Suprapubic skin (tissue), 4 donors: ENCODE measurements around a stretch of chr1.

DNA sequence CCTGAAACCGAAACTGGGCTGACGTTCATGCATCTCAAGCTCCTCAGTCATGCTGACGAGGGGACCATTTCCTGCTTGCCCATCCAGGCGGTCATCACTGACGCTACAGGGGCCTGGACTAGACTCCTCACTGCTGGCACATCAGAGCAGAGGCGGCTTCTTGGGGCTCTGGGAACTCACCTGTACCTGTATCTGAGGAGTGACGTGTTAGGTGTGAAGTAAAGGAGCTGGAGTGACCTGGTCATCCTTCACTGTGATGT, 73.2 kb upstream of the USP24 start:
- PRO-cap: no peak
- RAMPAGE, long total RNA, 4 experiments: no peak in any of the 4 experiments

DNA sequence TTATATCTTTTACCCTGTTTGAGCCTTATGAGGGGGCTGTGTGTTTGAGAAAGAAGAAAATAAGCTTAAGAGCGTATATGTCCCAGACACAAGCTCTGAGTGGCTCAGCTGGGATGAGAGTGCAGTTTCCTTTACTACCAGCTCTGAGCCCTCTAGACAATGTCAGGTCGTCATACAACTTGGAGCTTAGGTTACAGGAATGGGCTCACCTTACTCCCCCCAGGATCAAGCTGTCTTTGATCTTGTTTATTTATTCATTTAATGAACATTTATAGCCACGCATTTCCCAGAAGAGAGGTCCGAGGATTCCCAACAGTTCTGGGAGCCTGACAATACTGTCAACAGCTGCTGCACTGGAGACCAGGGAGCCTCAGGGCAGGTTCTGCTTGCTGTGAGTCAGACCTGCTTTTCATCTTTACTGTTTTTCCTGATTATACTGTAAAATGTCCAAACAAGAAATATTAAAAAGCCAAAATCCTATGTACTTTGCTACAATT, 378.9 kb downstream of the PLPP3 start:
- PRO-cap: no peak
- RAMPAGE, long total RNA, 4 experiments: no peak in any of the 4 experiments

DNA sequence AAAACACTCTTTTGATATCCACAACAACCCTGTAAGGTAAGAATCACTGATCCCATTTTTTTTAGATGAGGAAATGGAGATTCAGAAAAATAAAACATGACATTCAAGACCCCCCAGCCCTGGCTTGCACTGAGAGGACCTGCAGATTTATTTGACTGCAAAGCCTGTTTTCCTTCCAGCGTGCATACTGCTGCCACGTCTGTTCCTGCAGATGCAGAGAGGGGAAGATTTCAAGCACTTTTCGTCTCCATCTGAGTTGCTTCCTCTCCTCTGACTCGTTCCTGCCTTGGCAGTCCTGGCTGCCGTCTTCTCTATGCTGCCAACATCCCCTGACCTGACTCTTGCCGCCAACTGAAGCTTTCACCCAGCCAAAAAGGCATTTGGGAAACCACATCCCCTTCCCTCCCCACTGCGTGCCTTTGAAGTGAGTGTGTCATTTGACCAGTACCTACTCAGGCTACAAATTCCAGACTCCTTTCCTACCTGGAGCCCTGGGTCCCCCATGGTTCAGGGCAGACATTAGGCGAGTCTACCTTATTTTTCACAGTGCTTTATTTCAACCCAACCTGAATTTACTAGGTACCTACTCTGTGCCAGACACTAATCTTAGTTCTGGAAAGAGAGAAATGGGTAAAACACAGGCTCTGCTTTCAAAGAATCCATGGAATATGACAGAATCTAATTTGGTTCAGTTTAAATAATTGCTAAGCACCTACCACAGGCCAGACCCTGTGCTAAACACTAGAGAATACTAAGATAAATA, 202.7 kb downstream of the PLPP3 start:
- PRO-cap: no peak
- RAMPAGE, long total RNA, 4 experiments: no peak in any of the 4 experiments

DNA sequence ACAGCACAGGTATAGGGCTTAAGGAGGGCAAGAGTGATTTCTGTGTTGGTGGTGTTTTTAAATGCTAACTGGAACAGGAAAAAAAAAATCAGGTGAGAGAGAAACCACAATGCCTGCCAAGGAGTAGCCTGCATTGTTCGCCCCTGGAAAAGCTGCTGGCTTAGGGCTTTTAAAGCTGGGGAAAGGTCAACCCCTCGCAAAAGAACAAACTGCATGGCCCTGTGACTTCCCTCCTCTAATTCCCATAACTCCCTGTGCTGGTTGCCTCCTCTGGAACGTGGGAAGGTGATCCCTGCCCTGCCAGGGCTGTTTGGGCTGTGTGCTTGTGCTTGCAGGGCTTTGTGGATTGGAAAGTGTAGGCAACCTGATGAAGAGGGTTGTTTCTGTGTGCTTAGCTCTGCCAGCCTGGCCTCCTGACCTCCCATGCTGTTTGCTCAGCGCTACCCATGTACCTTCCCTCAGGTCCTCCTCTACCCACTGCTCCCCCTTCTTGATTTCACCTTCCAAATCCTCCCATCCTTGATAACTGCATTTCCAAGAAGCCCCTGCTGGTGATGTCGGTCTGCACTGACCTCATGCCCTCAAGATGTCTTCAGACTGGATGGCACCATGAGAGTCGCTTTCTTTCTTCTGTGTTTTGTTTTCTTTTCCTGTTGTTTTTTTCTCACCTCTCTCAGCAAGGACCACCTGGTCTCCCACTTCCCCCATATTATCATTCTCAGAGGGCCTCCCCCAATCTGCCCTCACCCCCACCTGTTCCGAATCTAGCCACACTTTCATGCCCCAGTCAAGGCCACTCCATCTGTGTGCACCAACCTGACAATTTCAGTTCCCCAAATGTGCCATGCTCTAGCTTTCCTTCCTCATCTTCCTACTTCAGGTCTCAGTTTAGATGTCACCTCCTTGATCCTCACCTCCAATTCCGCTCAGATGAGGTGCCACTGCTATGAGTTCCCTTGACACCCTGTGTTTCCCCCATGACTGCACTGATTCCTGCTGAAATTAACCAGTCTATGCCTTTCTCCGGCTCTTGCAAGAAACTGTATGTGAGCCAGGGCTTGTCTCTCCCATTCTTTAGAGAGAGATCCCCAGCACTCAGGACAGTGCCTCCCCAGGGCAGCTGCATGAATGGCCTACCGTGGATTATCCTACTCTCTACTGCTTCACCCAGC, 146.5 kb downstream of the PLPP3 start:
- PRO-cap: no peak
- RAMPAGE, long total RNA, 4 experiments: no peak in any of the 4 experiments

DNA sequence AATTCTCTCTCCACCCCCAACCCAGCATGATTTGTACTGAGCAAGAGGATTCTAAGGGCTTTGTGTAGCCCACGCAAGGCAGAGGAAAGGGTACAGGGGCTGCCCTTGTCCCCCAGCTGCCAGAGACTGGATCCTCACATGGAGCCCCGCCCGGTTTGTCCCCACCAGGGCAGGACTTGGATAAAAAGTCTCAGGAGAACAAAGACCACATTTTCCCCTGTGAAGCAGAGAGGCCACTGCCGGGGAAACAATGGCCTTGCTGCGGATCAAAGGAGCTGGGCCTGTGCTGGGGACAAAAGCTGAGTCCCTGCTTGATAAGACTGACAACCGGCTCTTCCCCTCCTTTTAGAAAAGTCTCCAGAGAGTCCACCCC, 142.5 kb downstream of the PLPP3 start:
- PRO-cap: no peak
- RAMPAGE, long total RNA, 4 experiments: no peak in any of the 4 experiments

DNA sequence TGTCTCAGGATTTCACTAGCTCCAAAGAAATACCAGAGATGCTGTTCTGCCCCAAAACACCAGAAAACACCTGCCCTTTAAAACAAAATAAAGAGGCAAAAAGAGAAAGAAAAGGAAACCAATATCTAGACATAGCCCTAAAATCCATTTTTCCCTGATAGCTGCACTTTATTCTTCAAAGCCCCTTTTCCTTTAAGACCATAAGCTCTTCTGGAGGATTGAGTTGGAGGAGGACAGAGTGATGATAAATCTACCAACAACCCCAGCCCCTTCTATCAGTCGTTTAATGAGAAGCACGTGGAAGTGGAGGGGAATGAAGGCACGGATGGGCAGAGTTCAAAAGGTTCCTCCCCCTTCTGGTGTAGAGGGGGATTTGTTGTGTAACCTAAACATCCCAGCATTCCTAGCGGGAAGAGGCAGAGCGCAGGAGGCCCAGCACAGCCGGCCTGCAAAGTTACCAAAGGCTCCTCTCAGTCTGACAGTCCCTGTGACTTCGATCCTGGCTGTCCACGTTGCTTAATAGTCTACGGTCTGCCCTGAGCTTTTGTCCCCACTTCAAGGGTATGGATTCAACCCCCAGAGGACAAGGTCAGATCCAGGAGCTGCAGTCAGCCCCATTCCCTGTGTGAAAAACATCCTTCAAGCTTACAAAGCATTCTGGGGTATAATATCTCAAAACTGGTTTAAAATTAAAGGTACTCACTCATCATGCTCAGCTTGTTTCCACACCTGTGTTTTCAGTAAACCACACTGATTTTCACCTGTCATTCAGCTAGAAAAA, 118.1 kb downstream of the PLPP3 start:
- PRO-cap: no peak
- RAMPAGE, long total RNA, 4 experiments: no peak in any of the 4 experiments

- PRO-cap: no peak
- RAMPAGE, long total RNA, 4 experiments: no peak in any of the 4 experiments
Measured at GRCh38 chr1:56466181-56466973, 113.0 kb downstream of the PLPP3 start.

DNA sequence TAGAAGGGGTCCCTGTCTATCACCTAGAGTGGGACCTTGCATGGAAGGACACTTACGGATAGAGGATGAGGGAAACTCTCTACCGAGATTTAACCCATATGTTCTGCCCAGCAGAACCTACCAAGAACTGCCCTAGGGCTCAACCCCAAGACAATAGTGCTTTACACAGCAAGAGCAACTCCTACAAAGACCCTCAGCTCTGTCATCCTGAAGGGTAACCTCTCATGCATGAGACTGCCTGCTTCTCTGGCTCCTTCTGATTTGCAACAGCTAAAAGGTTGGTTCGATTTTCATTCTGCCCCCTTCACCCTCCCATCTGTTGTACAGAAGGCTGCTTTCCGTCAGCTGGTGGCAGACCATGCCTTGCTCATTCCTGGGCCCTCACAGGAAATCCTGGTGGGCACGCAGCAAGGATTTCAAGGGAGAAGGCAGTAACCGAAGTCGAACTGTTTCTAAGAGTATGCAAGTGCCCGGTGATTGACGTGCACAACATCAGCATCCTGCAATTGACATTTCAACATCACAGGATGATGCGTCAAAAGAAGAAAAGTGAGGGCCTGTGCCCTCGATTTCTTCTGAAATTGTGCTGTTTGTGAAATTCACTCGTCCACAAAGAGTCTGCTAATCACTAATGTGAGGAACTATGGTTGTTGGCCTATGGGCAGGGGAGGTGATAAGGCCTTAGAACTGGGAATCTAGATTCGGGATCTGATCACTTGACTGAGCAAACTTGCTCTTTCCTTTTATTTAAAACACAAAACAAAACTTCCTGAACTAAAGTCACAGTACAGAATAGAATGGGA, 83.9 kb downstream of the PLPP3 start:
- PRO-cap: no peak
- RAMPAGE, long total RNA, 4 experiments: no peak in any of the 4 experiments

DNA sequence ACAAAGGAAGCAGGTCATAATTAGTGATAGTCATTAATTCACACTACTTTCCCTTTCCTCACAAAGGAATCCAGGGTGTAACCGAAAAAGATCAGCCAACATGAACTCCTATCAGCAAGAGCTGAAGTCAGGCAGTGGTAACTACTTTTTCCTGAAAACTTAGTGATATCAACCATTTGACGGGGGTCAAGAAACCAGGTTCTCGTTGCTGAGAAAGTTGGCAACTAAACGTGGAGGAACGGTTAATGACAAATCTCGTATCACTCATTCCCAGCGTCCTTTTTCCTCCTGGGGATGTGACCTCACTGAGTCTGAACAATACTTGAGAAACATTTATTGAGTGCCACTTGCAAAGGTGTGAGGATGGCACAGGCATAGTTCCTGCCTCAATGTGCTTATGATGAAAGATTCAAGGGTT, 82.3 kb downstream of the PLPP3 start:
- PRO-cap: no peak
- RAMPAGE, long total RNA, 4 experiments: no peak in any of the 4 experiments

GRCh38 chr1:56513177-56513818, 66.1 kb downstream of the PLPP3 start:
- PRO-cap: no peak
- RAMPAGE, long total RNA, 4 experiments: no peak in any of the 4 experiments

DNA sequence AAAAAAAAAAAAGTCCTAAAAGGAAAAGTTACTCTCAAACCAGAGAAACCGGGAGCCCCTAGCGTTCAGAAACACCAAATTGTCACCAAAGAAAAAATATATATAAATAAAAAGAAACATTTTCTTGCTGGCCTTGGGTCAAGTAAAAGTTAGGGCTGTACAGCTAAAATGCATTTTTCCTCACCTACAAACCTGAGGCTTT, 267 bp upstream of the PLPP3 start:
- PRO-cap: bidirectional peak, plus-strand start at position 42 of the sequence, minus-strand start outside the sequence
- RAMPAGE, long total RNA, 4 experiments: no peak in any of the 4 experiments

- PRO-cap: no peak
- RAMPAGE, long total RNA, 4 experiments: no peak in any of the 4 experiments
Measured at GRCh38 chr1:56811315-56811782, 7.9 kb downstream of the FYB2 start.

- PRO-cap: no peak
- RAMPAGE, long total RNA, 4 experiments: no peak in any of the 4 experiments
Measured at GRCh38 chr1:56894081-56894375, 39.4 kb downstream of the C8A start.

GRCh38 chr1:56897579-56898635, 43.3 kb downstream of the C8A start:
- PRO-cap: no peak
- RAMPAGE, long total RNA, 4 experiments: no peak in any of the 4 experiments

DNA sequence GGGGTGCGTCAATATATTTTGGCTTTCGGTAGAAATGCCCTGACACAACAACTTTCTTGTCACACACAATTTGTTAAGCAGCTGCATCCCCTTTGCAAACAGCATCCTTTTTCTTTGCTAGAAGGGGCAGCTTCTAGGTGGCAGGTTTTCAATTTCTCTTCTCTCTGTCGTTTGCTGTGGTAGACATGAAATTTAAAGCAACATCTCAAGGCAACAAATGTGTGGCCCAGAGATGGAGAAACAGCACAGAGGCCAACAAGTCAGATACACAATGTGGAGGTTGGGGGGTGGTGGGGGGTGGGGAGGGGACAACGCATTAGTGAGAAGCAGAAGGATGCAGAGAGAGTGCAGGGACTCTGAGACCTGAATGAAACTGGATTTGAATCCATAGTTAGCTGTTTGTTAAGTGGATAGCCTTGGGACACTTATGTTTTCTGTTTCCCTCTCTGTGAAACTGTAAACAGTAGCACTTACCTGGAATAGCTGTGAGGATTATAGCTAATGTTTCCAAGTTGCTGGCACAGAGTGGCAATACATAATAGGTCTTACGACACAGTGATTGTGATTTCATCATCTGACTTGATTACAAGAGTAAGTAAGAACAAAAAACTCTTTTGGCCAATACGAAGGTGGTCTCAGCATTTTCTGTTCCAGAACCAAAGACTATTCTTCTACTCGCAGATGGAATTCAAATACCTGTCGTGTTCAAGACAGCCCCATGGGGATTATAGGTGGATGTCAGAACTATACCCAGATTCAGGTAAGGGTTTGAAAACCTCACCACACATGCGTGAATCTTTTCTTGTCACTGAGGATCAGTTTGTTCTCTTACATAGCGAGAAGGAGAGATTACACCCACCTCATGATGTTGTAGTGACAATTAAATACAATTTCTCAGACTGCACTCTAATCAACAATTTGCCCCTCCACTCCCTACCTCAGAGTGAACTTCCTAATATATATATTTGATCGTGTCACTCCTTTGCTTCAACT, 2.2 kb downstream of the C8B start:
- PRO-cap: no peak
- RAMPAGE, long total RNA, 4 experiments: no peak in any of the 4 experiments

GRCh38 chr1:57127417-57127616, 161.5 kb upstream of the C8B start:
- PRO-cap: no peak
- RAMPAGE, long total RNA, 4 experiments: no peak in any of the 4 experiments

DNA sequence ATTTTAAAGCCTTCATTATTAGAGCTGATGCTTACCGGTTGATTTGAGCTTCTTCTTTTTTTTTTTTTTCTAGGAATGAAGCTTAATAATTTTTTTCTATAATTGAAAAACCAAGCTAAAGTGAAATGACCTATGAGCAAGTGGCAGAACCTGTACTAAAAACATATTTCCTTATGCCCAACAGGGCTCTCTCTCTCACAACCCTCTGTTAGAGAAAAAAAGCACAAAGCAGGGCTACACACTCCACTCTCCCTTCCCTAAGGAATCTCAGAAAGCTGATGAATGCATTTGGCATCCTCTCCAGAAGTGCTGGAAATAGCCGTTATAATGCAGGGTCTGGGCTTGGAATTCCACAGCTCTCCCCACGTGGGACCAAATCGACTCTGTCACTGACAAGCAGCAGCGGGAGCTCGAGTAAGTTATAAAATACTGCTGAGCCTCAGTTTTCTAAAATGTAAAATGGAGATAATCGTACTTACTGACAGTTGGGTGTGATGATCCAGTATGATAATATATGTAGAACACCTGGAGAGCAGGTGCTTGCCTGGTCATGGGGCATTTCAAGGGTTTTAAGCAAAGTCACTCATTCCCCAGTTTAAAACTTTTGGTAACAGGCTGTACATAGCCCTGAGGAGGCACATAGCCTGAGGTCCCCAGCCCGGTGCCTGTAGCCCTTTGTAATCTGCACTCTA, 175.4 kb upstream of the DAB1 start:
- PRO-cap: no peak
- RAMPAGE, long total RNA, 4 experiments: no peak in any of the 4 experiments

DNA sequence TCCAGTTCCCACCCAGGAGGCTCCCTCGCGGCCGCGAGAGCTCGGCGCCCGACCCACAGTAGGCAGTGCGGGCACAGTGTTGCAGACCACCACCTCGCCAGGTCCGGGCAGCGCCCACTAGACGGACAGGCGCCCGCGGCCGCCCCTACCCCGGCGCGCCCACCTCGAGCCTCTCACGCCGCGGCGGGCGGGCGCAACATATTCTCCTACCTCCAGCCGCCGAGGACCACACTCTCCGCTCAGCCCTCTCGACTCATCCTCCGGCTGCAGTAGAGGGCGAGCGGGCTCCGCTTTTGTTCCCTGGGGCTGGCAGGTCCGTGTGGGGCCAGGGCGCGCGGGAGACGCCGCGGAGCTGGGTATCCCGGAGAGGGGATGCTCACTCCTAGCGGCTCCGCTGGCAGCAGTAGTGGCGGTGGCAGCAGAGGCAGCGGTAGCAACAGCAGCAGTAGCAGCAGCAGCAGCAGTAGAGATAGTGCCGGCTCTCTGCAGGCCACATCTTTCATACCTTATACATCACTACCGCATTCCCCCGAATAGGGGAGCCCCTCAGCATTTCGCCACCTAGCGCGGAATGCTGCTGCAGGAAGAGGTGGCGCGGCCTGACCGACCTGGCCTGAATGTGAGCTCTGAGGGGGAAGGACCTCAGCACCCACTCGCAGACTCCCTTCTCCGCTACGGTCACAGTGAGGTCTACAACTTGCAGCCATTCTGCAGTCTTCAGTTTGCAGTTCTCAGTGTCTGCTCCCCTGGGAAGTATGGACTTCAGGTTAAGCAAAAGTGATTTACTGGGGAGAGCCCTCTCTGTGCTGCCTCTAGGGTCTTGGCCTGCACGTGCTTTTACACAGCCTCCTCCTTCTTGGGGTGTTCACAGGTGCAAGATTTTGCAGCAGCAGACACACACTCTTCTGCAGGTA, 296.2 kb downstream of the OMA1 start:
- PRO-cap: no peak
- RAMPAGE, long total RNA, 4 experiments: no peak in any of the 4 experiments

- PRO-cap: no peak
- RAMPAGE, long total RNA, 4 experiments: no peak in any of the 4 experiments
Measured at GRCh38 chr1:58584173-58584914, 7.3 kb upstream of the TACSTD2 start.

DNA sequence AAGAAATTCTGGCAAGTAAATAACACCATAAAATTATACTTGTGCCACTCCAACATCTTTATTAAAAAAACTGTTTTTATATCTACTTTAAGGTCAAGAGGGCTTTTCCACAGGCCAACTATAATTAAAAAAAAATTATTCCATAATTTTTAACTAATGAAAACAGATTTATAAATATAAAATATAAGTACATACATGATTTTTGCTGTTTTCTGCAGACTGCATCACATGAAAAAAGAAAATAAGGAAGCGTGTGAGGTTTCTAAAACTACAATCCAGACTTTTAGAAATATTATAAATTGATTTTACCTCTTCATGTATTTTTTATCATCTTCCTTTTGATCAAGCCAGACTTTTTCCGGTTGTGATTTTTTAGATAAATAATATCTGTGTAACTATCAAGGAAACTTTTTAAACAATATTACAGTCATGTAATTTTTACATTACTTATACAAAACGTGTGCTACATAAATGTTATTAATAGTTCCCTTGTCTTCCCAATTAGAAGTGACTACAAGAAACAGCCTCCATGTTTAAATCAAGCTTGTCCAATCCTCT, 9.8 kb downstream of the MYSM1 start:
- PRO-cap: no peak
- RAMPAGE, long total RNA, 4 experiments: no peak in any of the 4 experiments